Caco-2 (cell line): ENCODE results near the gene NPIPA8.

DNA sequence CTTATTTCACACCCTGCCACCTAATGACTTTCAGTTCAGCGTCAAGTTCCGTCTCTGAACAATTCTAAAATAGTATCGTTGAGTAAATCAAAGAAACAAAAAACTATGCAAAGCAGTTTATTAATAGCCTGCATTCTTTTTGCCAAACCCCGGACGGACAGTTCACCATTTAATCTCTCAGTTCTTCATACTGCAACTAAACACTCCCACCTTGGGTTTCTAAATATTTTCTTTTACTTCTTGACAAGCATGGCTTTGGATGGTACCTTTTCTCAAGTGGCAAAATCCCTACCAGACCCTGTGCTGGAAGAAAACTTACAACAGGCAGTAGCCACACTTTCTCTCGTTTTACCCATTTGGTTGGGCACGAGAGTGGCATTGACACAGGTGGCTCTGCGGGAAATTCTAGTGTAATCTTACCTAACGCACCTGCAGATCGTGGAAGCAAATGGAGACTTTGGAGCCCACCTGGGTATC, 1.1 kb downstream of the MYH11 start:
- PRO-cap = no peak
- RRBS = no CpG with 5 or more reads among the region's 10 CpGs

- PRO-cap = no peak
- RRBS = no CpG with 5 or more reads among the region's 6 CpGs
These were observed 19.7 kb upstream of the CEP20 start for GRCh38 chr16:15908046-15908578.

DNA sequence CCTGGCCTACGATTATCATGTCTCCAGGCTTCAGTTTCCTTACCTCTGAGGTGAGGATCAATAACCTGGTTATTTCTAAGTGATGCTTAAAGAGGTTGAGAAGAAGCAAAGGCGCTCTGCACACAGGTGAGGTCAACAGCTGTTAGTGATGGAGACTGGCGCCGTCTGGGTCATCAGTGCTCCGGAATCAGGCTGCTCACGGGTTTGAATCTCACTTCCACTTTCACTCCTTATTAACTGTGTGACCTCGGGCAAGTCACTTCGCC, 735 bp upstream of the ABCC1 start:
- PRO-cap = no peak
- RRBS = no CpG with 5 or more reads among the region's 8 CpGs

- PRO-cap = no peak
- RRBS = no CpG with 5 or more reads among the region's 6 CpGs
These were observed 20.7 kb downstream of the ABCC1 start for GRCh38 chr16:15970010-15970666.

GRCh38 chr16:15970804-15971003, 21.3 kb downstream of the ABCC1 start:
- PRO-cap = no peak
- RRBS = no CpG with 5 or more reads among the region's 2 CpGs

- PRO-cap = no peak
- RRBS = no CpG with 5 or more reads among the region's 9 CpGs
These were observed 25.7 kb downstream of the ABCC1 start for GRCh38 chr16:15975064-15975633.

DNA sequence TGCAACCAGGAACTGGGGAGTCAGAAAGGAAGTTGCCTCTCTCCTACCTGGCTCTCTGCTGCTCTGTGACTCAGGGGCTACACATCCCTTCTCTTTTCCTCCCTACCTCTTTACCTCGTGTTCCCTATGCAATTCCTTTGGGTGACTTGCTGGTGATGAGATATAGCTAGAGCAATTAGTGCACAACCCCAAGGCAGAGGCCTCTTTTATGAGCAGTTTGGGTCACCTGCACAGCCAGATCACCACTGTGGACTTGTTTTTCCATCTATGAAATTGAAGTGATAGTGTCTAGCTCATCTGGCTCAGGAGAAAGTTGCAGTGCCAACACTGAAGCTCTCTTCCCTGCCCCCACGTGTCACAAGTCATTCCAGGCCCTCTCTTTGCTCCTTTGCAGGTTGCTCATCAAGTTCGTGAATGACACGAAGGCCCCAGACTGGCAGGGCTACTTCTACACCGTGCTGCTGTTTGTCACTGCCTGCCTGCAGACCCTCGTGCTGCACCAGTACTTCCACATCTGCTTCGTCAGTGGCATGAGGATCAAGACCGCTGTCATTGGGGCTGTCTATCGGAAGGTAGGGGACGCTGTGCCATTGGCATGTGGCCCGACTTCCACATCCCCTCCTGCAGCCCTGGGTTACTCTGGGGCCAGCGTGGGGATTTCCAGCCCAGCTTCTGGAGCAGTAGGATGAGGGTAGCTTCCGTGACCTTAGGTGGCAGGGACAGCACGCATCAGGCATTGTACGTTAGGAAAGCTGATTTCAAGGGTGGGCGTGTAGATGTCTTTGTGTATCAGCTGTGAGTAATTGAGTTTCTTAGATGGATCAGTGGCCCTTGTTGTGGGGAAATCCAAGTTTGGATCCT, 96.3 kb downstream of the ABCC1 start:
- PRO-cap = no peak
- RRBS = no CpG with 5 or more reads among the region's 16 CpGs

- PRO-cap = no peak
- RRBS = 100% methylated on average over 3 of the region's 21 CpGs
These were observed 119.5 kb downstream of the ABCC6 start for GRCh38 chr16:16103737-16104332.

- PRO-cap = no peak
- RRBS = no CpG with 5 or more reads among the region's 18 CpGs
These were observed 120.4 kb downstream of the NPIPA7 start for GRCh38 chr16:16499242-16499839.

- PRO-cap = no peak
- RRBS = no CpG with 5 or more reads among the region's 4 CpGs
These were observed 195.4 kb downstream of the XYLT1 start for GRCh38 chr16:17275226-17275834.

DNA sequence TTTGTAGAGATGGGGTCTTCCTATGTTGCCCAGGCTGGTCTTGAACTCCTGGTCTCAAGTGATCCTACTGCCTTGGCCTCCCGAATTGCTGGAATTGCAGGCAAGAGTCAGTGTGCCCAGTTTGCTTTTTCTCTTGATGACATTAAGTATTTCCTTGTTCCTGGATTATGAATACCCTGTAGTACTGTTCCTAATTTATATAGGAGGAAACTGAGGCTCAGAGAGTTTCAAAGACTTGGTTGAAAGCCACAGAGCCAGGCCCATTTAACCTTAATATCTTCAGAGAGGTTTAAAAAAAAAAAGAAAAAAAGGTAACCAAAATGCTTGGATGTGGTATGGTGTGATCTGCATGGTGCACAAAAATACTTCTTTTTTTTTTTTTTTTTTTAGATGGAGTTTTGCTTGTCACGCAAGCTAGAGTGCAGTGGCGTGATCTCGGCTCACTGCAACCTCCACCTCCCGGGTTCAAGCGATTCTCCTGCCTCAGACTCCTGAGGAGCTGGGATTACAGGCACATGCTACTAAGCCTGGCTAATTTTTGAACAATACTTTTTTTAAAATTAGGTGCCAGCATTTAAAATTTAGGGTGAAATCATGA, 101.9 kb downstream of the XYLT1 start:
- PRO-cap = no peak
- RRBS = no CpG with 5 or more reads among the region's 6 CpGs

GRCh38 chr16:17403793-17404381, 66.9 kb downstream of the XYLT1 start:
- PRO-cap = no peak
- RRBS = no CpG with 5 or more reads among the region's 8 CpGs

DNA sequence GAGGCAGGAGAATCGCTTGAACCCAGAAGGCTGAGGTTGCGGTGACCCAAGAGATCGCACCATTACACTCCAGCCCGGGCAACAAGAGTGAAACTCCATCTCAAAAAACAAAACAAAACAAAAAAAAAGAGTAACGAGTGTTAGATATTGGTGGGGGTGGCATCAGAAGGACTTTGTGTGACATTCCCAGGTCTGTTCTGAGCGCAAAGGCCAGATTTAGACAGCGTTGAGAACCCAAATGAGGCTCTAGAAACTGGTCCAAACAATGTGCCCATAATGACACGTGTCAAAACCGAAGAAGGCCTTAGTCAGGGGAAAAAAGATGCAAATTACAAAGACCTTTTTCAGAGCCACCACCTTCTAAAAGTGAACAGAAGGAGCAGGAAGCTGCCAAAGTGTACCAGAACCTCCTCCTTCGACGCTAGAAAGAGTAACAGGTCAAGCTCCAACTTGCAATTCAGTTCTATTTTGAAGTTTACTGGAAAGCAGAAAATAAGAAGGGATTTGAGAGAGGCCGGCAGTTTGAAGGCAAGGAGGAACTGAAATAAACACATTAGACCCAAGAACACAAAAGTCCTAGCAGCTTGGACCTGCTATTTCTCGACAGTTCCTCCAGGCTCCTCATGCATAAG, 61.9 kb downstream of the XYLT1 start:
- PRO-cap = no peak
- RRBS = no CpG with 5 or more reads among the region's 13 CpGs

DNA sequence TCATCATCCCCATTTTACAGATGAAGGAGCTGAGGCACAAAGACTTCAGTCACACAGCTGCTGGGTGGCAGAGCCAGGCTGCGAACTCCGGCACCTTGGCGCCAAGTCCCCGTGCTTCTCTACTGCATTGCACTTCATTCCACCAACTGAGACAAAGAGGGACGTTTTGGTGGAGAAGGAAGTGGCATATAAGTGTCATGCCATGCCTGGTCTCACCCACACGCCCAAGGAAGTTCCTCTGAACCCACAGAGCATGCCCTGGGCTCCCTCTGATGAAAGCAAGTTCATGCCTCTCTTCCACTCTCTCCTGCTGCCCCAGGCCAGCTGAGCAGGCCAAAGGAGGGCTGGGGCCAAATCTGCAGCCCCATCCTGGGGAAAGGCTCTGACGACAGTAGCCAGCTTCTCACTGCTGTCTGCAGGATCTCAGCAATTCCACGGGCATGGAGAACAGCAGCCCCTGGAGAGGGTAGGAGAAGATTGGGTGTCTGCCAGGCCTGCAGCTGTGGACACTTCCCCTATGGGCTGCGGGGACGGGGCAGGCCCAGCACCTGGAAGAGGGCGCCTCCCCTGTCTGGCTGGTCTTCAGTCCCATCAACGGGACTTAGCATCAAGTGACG, 21.8 kb downstream of the XYLT1 start:
- PRO-cap = no peak
- RRBS = no CpG with 5 or more reads among the region's 13 CpGs

DNA sequence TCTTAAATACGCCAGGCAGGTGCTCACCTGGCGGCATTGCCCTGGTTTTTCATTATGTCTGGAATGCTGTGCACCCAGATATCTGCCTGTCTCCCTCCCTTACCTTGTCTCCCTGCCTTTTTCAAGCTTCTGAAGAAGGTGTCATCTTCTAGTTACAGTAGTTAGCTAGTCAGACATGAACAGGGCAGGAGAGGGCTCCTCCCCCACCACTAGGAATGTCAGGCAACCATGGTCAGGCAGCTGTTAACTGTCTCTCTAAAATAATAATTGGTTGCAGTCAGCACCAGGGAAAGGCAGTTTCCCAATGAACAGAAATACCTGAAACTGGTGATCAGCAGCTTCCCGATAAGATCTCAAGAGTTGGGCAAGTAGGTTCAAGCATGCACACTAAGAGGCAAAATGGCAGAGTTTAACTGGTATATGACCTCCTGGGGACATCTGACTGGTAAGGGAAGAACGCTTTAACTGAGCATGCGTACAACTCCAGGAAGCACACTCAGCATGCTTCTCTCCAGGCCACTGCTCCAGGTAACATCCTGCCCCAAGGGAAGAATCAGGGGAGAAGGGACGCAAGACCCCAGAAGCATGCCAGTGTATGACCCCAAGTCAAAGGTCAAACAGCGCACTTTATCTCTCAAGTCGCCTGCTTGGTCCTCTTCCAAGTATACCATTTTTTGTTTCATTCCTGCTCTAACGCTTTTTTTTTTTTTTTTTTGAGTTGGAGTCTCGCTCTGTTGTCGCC, 12.6 kb upstream of the XYLT1 start:
- PRO-cap = no peak
- RRBS = no CpG with 5 or more reads among the region's 11 CpGs

DNA sequence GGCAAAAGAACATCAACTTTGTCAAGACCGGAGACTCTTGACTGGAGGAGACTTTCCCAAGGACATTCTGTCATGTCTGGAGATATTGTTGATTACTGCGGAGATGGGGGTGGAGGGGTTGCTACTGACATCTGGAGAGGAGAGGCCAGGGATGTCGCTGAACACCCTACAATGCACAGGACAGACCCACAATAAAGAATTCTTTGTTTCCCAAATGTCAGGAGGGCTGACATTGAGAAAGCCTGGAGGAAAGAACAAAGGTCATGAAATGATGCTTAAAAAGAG, 122.3 kb upstream of the XYLT1 start:
- PRO-cap = no peak
- RRBS = no CpG with 5 or more reads among the region's 3 CpGs

GRCh38 chr16:17972264-17972649, 364.3 kb downstream of the NPIPA8 start:
- PRO-cap = no peak
- RRBS = no CpG with 5 or more reads among the region's 12 CpGs

DNA sequence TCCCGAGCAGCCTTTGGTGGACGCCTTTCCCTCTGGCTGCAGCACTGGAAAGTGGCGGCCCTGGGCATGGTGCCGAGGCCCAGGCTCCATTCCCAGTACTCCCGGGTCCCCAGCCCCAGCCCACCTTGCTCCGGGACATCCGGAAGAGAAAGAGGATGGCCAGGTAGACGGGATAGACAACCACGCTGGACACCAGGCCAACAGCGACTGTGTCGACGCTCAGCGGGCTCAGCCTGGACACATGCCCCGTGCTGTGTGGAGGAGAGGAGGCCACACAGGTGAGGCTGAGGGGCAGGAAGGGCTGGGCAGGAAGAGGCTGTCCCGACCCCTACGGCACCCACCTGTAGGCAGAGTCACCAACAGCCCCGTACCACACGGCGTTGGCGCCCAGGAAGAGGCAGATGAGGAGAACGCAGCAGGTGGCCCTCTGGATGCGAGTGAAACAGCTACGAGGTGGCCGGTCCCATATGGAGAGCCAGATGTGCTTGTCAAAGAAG, at the start of gene NPIPA8:
TSS of gene NPIPA8 (minus strand) at position 227 of the 497 bp plus-strand sequence.
- PRO-cap = no peak
- RRBS = no CpG with 5 or more reads among the region's 24 CpGs

DNA sequence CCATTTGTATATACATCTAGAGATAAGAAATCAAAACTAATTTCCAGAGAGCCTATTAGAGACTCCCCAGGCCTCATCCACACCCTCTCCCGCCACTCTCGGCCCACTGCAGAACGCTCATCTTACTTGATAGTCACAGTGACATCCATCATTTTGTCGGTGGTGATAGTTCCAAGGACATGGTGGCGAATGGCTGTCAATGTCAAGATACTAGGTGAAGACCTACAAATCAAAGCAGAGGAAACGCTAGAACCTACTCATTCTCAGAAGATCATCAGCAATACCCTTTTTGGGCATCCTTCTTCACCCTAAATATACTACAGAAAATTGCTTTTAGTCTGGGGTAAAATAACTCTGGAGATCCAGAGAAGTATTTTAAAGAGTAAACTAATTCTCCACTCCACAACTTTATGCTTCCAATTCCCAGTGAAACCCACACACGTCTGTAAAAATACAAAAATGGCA, 38.1 kb downstream of the NOMO2 start:
- PRO-cap = no peak
- RRBS = no CpG with 5 or more reads among the region's 7 CpGs

GRCh38 chr16:18862176-18863351, 61.2 kb upstream of the ARL6IP1 start:
- PRO-cap = no peak